ENCODE measurements around a stretch of chr6.

DNA sequence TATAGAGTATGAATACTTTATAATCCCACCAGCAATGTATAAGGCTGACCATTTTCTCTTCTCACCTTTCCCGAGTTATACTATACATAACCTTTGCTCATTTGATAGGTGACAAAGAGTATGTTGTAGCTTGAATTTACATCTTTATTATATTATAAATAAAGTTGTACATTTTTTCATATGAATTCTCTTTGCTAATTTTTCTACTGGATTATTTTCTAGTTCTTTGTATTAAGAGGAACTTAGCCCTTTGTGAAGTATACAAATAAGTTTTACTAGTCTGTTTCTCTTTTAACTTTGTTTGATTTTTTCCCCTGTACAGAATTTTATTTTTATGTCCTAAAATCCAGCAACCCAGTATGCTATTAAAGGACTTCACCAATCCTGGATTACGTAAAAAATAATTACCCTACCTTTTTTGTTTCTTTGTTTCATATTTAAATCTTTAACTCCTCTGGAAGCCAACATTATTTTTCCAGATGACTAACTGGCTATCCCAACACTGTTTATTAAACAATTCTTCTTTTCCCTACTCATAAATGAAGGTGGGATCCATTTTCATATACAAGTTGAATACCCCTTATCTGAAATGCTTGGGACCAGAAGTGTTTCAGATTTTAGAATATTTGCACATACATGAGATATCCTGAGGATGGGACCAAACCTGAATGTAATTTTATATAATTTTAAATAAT is 7.4 kb downstream of the REV3L start:
- RRBS, result no CpG with 5 or more reads among the region's 2 CpGs

- RRBS, result no CpG with 5 or more reads among the region's 2 CpGs
Observed at GRCh38 chr6:111499767-111500581, 17.0 kb upstream of the REV3L start.

DNA sequence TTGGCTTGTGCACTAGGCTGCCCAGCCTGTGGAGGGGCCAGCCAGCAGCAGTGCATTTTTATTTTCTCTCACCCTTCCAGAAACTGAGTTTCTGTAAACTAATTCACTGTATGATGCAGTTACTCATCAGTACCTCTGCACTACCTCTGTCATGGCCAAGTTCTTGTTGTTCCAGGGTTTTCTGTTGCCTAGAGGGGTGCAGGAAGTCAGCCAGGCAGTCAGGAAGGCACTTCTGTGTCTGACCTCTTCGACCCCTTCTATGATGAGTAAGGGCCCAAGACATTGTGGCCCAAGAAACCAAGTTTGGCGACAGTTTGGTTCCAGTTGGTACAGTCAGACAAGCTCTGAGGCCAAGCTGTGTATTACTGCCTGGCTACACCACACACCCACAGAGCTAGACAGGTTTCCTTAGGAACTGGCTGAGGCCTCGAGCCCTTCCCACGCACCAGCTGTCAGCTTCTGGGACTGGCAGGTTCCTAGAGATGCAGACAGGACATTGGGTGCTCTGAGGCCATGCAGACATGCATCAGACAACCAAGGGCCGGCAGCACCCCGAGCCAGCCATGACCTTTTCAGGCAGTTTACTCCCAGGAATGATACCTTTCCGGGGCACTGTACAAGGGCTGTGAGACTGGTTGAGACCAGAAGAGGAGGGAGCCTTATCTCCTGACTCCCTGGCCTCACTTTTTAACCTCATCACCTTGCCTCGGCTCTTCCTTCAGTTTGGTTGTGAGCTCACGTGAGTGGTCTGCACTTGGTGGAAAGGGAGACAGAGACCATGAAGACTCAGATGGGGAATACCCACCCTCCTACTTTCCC is 41.1 kb downstream of the TRAF3IP2 start:
- RRBS, result 93% methylated on average over 3 of the region's 9 CpGs

DNA sequence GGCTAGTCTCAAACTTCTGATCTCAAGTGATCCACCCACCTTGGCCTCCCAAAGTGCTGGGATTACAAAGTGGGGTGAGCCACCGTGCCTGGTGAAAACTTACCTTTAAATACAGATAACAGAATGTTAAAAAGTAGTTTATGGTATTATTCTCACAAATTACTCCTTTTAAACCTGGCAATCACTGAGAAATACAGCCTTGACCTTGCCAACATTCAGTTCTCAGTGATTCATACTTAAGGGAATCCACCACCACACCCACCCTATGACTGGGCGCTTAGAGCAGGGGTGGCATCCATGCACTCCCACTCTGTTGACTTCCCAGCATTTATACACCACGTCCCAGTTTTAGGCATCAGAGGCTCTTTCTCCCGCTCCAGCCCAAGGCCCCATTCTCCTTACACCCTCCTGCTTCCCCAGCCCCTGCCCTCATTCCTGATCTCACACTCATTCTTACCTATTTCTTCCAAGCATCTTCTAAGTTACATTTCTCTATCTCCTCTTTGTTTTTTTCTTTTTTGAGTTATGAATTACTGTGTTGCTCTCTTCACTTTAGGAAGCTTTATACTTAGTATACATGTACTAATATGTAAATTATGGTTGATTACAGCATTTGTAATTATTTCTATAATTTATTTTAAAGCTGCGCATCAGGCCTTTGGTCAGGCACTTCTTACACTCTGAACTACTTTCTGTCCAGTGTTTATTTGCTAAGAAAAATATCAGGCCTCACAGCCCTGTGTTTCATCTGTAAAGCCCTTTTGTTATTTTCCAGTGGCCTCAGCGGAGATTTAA is 16.2 kb downstream of the TRAF3IP2 start:
- RRBS, result no CpG with 5 or more reads among the region's 6 CpGs

DNA sequence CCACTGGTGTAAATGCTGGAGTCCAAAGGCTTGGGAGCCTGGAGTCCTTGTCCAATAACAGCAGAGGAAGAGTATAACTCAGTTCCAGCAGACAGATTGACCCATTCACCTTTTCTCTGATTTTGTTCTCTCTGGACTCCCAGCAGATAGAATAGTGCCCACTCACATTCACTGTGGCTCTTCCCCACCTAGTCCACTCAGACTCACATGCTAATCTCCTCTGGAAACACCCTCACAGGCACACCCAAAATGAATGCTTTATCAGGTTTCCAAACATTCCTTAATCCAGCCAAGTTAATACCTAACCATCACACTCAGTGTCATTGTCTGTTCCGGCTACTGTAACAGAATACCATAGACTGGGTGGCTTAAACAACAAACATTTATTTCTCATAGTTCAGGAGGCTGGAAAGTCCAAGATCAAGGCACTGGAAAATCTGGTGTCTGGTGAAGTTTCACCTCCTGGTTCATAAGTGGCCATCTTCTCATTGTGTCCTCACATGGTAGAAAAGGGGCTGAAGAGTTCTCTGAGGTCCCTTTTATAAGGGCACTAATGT is 5.1 kb upstream of the TRAF3IP2 start:
- RRBS, result no CpG with 5 or more reads among the region's 1 CpG

DNA sequence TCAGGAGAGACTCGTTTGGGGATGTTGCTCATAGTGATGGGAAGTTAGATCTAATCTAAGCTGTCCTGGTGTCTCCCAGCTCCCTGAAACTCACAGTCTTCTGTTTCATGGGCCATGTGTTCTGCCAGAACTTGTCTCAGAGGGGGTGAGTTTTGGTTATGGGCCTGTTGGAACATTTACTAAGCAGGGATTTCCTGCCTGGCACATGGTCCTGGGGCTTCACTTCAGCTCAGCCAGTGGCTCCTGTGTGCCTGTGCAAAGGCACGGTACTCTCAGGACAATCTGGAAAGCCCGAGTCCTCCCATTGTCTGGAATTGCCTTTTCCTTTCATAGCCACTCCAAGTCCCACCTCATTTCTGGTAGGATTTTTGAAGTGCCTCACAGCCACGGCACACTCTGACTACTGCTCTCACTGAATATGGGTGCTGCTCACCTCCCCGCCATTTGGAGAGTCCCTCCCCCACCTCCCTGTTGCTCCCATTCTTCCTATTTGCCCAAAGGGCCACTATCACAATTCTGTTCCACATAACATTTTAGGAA is 17.7 kb upstream of the TRAF3IP2 start:
- RRBS, result no CpG with 5 or more reads among the region's 5 CpGs

GRCh38 chr6:111663605-111664074 is 58.0 kb upstream of the TRAF3IP2 start:
- RRBS, result no CpG with 5 or more reads among the region's 11 CpGs

GRCh38 chr6:111690122-111690601 is 84.5 kb upstream of the TRAF3IP2 start:
- RRBS, result no CpG with 5 or more reads among the region's 2 CpGs

- RRBS, result no CpG with 5 or more reads among the region's 1 CpG
Observed at GRCh38 chr6:111708308-111708649, 102.6 kb upstream of the TRAF3IP2 start.

GRCh38 chr6:111760044-111760901 is 113.0 kb downstream of the FYN start:
- RRBS, result no CpG with 5 or more reads among the region's 15 CpGs

GRCh38 chr6:111850739-111850938 is 22.6 kb downstream of the FYN start:
- RRBS, result no CpG with 5 or more reads among the region's 3 CpGs

DNA sequence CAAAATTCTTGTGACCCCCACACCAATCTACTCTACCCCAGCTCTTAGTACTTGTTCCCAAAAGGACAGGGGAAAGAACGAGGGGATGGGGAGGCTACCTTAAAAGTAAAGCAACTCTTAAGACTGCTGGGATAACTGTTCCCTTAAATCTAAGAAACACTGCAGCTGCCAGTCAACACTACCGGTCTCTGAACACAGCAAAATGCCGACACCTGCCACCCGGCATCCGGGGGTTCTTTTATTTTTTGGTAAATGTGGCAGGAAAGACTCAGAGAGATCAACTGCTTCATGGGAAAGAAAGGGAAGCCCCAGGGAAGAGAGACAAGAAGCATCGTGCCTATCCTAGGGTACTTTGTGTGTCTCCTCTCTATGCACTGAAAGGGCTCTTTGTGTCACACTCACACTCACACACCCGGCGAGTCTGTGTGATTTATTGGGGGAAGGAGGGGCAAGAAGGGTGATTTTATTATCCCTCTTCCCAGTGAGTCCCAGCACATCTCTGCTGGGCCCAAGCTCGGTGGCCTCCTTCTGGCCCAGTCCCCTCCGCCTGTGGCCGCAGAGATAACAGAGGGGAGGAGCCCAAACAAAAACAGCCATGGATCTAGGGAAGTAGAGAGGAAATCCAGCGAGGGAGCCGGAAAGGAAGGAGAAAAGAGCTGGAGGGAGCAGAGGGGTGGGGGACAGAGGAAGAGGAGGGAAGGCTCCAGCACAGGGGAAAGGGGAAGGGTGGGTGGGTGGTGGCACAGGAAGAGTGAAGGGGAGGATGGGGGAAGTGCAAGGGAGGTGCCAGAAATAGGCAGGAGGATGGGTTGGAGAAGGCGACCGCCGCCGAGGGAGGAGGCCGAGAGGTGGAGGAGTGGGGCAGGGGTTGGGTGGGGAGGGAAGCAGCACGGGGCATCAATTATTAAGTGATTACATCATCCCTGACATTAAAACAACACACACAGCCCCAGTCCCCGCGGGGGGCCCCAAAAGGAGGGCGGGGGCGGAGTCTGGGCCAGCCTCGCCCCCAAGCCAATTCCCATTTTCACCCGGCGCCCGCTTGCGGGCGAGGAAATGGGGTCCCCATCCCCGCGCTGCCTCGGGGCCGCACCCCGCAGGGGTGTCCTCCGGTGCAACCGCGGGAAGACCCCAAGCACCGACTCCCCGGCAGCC is 1.2 kb downstream of the FYN start:
- RRBS, result 1% methylated on average over 13 of the region's 39 CpGs

DNA sequence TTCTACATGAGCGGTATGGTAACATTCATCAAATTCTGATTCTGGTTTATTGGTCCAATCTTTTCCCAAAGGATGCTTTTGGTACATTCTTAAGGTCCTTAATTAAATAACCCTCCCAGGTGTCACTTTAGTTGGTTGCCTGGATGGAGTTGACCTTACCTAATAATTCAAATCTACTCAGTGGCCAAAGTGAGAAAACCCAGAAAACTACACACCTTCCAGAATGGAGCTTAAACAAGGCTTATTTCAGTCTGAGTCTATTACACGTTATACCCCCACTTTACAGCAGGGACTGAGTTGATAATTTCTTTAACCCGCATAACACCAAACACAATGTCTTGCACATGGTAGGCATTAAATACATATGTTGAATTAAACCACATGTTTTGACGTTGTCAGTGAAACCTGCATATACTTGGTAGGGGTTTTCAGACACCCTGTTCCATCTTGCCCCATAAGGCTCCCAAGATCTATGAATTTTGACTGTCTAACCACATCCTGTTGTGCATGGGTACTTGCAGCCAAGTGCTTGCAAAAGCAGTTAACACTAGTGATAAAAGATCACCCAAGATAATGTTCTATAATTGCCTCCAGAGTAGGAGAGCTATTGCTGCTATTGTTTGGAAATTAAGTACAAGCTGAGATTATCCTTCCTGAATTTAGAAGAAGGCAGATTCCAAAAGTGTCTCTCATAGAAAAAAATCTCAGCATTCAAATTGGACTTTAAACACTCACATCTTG is 26.1 kb upstream of the CCN6 start:
- RRBS, result no CpG with 5 or more reads among the region's 4 CpGs

GRCh38 chr6:112037760-112038366 is 16.0 kb upstream of the CCN6 start:
- RRBS, result no CpG with 5 or more reads among the region's 13 CpGs

DNA sequence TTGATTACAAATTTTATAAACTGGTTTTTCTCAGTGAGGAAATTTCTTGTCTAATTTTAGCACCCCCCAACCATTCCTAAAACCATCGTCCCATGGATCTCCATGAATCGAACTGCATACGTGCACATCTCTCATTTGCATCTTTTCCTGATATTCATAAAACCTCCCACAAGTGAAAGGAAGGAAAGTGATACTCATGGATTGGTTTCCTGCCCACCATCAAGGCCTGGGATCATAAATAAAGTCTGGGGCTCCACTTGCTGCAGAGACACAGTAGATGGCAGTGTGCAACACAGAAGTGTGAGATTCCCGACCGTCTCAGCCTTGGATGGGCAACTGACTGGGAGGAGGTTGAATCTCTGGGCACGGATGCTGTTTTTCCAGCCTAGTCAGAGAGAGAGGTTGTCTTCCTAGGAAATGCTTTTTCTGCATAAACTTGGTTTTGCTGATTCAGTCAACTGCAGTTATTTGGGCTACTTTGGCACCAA is 10.0 kb upstream of the RFPL4B start:
- RRBS, result no CpG with 5 or more reads among the region's 6 CpGs

DNA sequence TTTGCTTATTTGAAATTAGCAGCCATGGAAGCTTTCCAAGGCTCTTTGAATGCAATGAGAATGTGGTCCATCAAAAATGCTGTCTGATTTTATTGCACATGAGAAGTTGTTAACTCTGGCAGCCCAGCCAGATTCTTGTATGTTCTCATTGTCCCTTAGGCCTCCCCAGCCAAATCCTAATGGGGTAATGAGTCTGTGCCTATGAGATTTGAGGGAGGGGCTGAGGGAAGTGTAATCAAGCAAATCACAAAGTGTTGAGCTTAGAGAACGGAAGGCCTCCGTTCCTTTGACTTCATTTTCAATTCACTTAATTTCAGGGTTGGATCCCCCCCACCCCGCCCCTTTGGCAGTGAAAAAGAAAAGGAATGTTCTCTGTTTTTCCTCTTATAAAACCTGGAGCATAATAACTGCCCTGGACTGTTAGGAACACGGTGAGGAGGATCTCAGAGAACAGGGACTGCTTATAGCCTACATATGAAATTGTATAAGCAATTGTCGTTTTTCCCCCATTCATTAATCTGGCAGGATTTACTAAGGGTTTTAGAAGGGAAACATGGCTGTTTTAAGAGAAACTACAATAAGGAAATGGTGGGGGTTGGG is 261.0 kb upstream of the MARCKS start:
- RRBS, result no CpG with 5 or more reads among the region's 5 CpGs

GRCh38 chr6:113732464-113733067 is 124.6 kb upstream of the MARCKS start:
- RRBS, result no CpG with 5 or more reads among the region's 4 CpGs

DNA sequence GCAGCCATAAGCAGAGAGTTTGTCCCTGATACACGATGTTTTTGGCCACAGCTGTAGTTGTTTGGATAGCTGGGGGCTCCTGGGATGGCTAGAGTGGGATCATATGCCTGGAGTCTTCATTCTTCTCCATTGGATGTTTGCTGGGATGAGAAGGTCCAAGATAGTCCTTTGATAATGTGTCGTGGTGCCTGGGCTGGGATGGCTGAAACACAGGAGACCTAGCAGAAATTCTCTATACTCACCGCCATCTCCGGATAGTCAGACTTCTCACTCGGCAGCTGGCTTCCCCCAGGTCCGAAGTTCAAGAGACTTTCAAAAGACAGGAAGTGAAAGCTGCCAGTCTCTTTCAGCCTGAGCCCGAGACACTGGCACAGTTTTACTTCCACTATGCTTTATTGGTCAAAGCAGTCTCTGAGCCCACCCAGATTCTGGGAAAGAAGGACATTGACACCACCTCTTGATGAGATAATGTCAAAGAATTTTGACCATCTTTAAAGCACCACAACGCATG is 16.0 kb downstream of the MARCKS start:
- RRBS, result no CpG with 5 or more reads among the region's 8 CpGs

GRCh38 chr6:114425309-114425714 is 82.5 kb upstream of the HS3ST5 start:
- RRBS, result no CpG with 5 or more reads among the region's 13 CpGs

DNA sequence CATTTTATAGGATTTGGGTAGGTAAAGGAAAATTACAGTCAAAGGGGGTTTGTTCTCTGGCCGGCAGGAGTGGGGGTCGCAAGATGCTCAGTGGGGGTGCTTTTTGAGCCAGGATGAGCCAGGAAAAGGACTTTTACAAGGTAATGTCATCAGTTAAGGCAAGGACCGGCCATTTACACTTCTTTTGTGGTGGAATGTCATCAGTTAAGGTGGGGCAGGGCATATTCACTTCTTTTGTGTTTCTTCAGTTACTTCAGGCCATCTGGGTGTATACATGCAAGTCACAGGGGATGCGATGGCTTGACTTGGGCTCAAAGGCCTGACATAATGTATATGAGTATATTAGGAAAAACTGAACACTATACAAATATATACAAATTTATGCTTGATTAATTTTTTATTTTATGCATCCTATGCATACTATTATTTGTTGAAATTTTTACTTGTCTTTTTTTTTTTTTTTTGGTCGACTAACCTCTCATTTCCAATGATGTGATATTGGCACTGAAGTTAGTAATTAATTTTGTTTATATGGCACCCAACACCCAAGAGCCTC is 85.2 kb upstream of the HS3ST5 start:
- RRBS, result no CpG with 5 or more reads among the region's 5 CpGs